Mesenteric fat pad (tissue), 1 donor: ENCODE measurements around a stretch of chr10.

- PRO-cap, result no peak
Measured at GRCh38 chr10:7349888-7350576, 60.8 kb downstream of the SFMBT2 start.

- PRO-cap, result no peak
Measured at GRCh38 chr10:7388618-7389040, 22.2 kb downstream of the SFMBT2 start.

DNA sequence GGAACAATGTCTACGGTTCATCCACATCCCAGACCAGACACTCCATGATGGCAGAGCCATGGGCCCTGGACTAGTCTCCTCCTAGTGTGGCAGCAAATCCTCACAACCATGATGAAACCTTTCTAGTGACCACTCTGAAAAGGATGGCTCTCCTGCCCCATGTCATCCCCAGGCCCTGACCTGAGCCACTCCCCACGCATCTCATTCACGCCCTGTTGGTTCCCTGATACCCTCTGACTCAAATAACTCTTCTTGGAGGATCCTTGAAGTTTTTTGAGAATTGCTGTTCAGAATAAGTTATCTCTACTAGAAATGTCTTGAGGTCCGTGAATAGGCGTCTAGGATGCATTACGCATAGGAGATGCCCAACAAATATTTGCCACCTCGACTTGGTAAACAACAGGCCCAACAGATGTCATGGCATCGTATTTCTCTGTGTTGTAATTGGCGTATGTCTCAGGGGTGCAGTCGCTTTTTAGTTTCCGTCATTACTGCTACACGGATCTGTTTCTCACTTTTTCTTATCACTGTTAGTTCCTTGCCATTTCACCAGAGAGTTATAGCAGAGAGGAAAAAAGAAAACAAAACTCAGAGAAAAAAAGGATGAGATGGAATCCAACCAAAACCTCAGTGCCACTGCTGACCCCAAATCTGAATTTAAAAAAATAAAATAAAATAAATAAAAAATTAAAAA lies 72.9 kb upstream of the SFMBT2 start:
- PRO-cap, result no peak

DNA sequence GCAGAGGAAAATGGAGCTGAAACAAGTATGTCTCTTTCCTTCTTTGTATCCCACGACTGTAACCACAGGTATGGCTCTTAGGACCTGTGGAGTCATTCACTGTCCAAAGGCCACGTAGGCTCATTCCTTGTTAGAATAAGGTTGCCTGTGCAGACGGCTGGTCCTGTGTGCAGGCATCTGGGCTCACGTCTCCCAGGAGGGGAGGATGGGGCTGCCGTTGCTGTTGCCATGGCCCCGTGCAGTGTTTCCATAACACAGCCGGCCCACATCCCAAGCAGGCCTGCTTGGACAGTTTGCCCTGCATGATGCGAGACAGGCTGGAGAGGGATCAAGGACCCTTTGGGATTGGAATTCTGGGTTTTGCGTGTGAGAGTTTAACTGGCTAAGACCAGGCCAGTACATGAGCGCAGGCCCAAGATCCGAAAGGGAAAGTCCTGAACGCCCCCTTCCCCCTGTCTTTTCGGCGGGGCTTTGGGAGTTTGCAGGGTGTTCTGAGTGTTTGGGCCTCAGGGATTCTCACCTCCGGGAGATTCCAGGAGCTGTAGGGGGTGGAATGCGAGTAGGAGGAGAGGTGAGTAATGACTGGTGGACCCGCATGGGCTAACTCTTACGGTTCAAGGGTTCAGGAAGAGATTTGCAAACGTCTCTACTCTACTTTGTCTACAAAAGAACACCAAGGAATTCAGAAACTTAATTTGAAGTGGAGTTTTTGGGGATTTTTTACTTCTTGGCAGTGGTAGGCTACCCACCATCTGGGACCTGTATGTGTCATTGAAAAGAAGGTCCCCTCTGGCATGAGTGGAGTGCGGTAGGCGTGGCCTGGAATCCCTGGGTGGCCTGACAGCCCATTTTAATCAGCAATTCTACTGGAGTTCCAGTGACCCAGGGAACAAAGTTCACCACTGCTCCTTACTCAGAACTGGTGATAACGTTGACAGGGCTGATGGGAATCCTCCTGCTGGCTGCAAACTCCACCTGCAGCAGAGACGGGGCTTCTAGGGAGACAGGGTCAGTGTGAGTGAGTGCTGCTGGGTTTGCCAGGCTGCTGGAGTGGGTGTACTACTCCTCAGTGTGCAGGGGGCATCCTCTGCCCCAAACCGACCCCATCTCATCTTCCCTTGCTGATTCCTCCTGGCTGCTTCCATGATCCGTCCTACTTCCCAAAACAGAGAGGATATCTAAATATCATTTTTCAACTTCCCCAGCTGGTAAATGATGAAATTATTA lies 125.3 kb downstream of the ITIH5 start:
- PRO-cap, result no peak

- PRO-cap, result no peak
Measured at GRCh38 chr10:7700415-7700888, 2.7 kb upstream of the ITIH2 start.

- PRO-cap, result no peak
Measured at GRCh38 chr10:8054938-8055388, 475 bp downstream of the GATA3 start.

DNA sequence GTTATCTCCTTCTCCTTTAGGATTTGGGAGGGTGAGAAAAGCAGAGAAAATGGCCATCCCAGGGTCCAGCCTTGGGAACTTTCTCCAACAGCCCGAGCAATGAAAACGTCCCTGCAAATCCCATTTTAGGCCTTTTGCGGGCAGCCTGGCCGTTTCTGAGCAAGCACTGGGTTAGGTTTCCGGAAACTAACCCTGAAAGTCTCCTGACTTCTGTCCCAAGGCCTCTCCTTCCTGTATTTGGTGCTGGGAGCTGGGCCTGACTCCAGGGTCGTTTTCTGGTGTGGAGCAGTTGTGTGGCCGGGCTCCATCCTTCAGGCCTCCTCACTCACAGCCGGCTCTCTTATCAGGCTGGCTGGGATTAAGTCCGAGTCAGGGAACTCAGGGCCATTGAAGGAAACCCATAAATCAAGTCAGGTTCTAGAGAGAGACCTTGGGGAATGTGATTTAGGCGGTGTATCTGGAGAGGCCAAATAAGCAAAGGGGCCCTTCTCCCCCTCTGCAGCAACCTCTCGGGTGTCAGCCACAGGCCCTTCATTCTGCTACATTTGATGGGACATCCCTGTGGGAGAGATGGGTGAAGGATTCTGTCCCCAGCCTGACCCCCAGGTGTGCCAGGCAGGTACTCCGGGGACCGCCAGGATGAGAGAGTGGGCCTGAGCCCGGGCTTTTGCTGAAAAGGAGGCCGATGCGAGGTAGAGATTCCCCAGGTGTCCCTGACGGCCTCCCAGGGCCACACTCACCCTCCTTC lies 3.2 kb downstream of the GATA3 start:
- PRO-cap, result no peak

DNA sequence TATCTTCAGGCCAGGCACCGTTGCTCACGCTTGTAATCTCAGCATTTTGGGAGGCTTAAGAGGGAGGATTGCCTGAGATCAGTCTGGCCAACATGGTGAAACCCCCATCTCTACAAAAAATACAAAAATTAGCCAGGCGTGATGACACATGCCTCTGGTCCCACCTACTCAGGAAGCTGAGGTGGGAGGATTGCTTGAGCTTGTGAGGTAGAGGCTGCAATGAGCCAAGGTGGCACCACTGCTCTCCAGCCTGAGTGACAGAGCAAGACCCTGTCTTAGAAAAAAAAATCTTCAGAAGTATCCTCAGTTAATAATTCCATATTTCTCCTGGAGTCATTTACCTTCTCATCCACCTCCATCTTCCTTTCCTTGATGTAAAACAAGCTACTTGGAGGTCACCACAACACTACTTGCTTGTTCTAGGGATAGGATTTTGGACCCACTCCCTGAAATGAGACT lies 362.4 kb downstream of the GATA3 start:
- PRO-cap, result no peak

DNA sequence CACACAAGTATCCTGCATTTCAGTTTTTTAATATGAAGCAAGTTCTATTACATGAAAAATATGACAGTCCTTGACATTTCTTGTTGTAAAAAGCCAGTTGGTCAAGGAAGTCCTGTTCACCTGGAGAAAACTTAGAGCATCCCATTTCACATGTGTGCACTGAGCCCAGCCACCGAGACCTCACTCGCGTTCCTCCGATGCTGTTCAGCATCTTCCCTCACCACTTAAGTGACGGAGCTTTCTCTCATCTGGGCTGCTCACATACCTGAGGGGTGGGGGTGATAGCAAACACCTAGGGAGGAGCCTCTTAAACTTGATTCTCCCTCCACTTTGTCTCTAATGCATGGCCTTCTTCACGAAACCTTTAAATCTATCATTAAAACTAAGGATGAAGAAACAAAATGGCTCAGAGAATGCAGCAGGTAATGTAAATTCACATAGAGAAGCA lies 950.2 kb downstream of the GATA3 start:
- PRO-cap, result no peak

- PRO-cap, result no peak
Measured at GRCh38 chr10:9096265-9096782, 1041.8 kb downstream of the GATA3 start.

GRCh38 chr10:9097653-9097972 lies 1043.1 kb downstream of the GATA3 start:
- PRO-cap, result no peak

- PRO-cap, result no peak
Measured at GRCh38 chr10:10650758-10651185, 366.9 kb upstream of the CELF2 start.

DNA sequence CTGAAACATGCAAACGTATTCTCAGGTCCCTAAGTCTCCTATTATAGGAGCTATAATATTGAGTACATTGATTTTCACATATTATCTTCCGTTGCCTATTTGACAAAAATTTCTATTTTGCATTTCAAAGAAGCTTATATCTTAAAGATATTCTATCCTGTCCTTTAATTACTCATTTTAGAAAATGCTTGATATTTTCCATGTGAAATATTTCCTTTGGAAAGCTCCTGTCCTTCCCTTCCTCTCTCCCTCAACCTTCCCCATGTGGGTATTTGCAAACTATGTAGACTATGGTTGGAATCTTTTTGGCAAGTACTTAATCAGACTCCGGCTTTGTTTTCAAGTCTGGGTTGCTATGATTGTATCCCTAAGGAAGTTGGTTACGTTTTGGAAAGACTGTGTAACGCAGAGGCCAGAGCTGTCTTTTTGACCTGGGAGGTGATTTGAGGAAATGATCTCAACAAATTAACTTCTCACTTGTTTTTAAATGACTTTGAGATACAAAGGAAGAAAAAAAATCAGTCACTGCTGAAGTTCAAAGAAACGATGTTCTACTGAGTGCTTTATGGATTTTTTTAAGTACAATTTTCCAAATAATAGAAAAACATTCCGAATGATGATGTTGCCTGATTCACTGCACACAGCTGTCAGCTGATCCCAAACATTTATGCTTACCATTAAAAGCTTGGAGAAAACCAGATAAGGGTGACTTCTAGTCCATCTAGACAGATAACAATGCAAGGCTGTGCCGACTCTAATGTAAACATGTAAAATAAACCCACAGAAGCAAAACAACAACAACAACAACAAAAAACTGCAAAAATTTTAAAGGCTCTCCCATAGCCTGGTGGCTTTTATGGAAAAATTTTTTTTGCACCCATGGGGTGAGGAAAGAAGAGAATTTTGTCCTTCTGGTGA lies 145.5 kb upstream of the CELF2 start:
- PRO-cap, result unidirectional peak, minus-strand start at position 264 of the sequence

DNA sequence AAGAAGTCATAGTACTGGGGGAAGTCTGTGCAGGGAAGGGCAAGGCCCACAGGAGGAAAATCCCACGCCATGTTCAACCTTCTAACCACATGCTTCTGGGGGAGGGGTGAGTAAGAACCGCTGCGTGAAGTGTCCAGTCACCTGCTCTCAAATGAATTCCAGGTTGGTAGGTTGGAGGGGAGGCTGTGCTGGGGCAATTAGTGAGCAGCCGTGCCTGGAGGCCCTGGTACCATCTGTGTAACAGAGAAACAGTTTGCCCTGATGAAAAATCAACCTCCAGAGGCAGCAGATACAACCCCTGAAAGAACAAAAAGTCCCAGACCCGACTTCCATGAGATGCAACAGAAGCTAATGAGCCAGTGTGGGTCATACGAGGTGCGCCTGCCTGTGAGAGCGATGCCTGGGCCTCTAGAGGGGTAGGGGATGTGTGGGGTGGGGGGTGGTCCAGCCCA lies 39.2 kb downstream of the CELF2 start:
- PRO-cap, result no peak

DNA sequence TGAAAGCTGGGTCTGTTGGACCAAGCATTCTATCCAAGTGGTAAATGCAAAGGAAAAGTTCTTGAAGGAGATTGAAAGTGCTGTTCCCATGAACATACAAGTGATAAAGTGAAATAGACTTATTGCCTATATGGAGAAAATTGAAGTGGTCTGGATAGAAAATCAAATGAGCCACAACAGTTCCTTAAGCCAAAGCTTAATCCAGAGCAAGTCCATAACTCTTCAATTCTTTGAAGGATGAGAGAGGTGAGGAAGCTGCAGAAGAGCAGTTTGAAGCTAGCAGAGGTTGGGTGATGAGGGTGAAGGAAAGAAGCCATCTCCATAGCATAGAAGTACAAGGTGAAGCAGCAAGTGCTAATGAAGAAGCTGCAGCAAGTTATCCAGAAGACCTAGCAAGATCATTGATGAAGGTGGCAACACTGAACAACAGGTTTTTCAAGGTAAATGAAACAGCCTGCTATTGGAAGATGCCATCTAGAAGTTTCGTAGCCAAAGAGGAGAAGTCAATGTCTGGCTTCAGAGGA lies 43.5 kb downstream of the CELF2 start:
- PRO-cap, result no peak

DNA sequence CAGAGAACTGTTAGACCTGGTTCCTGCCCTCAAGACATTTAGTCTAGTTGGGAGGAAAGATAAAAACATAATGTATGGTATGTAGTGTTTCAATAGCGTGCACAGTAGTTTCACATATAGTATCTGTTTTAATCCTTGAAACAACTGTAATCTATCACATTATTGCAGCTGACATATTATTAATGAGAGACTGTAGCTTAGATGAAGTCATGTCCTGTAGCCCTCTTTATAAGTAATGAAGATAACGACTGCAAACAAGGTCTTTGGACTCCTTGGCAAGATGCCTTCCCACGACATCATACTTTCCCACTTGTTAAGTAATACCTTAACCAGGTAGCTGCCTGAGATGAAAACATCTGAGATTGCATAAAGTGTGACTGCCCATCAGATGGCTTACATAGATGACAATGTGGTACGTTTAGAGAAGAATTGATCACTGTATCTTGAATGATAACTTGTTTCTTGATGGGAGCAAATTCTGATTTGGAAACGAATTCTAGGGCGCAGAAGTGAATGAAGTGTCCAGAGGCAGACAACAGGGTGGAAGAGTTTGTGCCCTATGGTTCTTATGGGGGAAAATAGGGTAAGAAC lies 124.2 kb downstream of the CELF2 start:
- PRO-cap, result no peak

DNA sequence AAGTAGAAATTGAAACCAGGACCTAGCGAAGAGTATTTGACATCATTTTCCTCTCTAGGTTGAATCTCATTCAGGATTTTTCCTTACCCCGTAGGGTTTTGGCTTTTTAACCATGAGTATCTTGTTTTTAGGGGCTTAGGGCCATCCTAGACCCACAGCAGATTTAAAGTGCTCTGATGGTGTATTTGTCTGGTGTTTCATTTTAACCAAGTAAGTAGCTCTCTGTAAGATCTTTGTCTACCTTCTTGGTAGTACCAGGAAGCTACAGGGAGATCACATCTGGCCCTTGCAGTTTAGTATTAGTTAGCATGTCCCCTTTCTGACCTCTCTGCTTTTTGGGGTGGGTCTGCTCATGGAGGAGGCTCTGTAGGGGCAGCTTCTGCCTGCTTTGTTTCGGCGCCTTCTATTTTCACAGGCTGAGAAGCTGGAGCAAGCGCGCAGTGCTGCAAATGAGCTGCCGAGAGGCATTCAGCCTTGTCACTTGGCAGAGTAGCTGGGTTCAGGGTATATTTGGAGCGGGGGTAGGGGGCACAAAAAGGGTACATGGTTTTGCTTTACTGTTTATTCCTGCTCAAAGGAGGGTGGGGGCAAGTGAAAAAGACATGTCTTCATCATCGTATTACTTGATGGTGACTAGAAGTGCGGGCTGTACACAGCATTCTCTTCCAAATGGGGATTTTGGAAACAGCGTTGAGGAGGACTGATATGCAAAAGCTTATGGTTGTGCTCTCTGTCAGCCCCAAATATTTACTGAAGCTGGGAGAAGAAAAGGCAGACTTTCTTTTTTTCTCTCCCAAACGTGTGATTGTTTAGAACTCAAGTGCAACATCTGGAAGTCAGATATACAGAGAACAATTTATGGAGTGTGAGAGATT lies 146.3 kb downstream of the CELF2 start:
- PRO-cap, result no peak

DNA sequence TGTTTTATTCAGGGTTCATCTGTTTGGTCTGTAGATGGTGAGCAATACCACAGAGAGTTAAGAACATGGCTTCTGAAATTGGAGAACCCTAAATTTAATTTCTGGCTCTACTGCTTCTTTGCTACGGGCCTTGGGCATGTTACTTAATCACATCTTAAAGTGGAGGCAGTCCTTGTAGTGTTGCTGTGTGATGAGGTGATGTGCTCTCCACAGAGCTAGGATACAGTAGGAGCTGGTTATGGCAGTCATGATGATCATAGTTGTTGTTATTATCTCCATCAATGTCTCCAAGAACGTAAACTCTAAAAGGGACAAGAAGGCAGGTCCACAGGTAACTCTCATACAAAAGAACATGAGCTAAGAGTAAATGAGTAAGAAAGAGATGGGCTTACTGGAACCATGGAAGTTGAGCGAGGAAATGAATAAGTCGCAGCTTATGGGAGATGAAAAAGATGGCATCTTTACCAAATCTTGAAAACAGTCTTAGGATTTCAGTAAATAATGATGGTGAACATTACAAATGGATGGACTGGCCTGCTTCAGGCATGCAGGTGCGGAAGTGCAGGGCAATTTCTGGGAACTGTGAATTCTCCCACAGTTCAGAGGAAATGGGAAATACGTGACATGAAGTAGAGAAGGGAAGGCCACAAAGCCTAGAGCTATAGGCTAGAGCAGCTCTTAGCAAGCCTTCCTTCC lies 151.4 kb downstream of the CELF2 start:
- PRO-cap, result no peak

DNA sequence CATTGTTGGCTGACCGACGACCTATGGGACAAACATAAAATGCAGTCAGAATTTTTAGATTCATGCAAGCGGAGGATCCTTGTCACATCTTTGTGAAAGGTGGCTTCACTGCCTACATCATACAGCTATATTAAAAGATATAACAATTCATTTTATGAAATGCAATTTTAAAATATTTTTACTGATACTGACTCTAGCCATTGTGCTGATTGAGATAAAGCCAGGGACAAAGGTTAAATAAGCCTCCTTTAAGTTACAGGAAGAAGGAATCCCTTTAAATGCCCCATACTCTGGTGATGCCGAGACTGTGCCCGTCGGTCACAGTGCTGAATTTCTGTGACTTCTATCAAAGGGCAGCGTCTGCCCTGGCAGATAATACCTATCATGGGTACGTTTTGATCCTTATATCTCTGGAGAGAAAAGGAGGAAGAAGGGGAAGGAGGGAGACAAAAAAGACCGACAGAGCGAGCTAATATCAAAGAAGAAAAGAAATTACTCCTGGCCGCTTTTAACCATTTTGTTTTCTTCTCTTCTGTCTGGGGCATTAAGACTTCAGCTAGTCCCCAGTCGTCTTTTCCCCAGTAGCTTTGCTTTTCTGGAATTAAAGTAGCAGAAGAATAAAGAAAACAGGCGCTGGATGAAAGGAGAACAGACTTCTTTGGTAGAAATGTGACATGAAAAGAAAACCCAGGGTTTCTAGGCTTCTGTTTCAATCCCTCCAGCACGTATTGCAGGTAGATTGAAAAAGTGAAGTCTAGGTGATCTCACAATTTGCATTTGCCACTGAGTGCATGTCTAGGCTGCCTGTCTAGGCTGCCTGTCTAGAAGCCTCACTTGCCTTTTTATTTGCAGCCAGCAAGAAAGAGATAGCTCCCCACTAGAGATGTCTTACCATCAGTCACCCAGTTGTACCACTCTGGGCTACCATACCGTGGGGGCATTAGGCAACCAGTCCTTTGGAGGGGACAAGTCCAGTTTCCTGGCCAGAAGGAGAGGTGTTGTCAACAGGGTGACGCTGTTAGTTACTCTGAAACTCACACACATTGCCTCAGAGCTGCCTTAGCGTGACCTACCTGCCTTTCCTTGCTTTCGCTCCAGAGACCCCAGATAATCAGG lies 154.9 kb downstream of the CELF2 start:
- PRO-cap, result no peak

DNA sequence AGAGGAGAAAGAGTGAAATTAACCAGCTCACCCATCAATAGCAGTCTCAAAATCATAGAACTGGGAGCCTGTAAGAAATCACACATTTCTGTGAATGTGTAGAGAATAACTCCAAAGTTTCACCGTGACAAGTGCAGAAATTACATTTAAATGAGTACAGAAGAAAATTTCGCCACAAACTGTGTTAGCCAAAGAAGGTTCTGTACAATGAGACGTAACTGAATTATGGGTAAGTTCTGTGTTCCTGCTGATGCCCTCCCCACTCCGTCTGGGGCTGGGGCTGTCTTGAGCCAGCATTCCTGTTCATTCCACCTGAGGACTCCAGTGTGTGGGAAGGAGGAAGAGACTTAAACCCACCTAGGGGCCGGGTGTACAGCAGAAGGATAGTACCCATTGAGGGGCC lies 175.6 kb downstream of the CELF2 start:
- PRO-cap, result no peak